Endothelial cell of umbilical vein (primary cell): Measurements from ENCODE around the genes GAGE10, NUDT10, EZHIP and KDM5C.

DNA sequence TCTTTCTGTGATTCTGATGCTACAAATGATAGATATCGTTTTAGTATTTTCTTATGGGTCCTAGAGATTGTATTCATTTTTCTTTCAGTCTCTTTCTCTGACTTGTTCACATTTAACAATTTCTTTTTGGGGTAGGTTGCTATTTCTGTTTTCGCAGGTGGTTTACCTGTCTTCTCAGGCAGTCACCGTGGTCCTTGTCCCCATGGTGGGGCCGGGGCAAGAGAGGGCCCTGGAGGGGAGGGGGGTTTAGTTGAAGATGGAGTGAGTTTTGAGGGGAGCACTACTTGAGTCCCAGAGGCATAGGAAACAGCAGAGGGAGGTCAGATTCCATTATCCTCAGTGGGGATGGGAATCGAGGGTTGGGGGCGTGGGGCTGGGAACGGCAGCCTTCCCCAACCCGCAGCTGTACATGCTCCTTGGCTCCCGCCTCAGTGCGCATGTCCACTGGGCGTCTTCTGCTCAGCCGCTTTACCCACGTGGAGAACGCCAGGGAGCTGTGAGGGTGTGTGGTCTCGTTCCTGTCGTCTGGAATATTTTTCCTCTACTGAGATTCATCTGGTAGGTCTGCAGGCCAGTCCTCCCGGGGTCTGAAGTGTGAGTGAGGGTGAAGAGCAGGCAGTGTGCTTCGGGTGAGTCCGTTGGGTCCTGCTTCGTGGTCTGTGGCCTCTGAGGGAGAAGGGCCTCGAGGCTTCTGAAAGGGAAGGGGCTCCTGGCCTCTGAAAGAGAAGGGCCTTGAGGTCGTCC is at the start of gene GAGE10:
GAGE10 (plus strand) TSS at position 451 of the 744 bp plus-strand sequence.
- PRO-cap = no peak
CAGE:
- cytosol, long polyA minus RNA = no peak
- cytosol, long polyA plus RNA = no peak
- long polyA plus RNA = no peak
- nucleus, long polyA minus RNA = no peak
- nucleus, long polyA plus RNA = no peak

GRCh38 chrX:49881654-49882296 is 2.5 kb downstream of the USP27X start:
- PRO-cap = no peak
CAGE:
- cytosol, long polyA minus RNA = no peak
- cytosol, long polyA plus RNA = no peak
- long polyA plus RNA = start-site peak on the plus strand at chrX:49881950-49881957, 18 and 26 reads in 2 replicates
- nucleus, long polyA minus RNA = no peak
- nucleus, long polyA plus RNA = start-site peak on the plus strand at chrX:49881947-49881956, 19 and 7 reads in 2 replicates

GRCh38 chrX:50638270-50638738 is 167.7 kb upstream of the DGKK start:
- PRO-cap = no peak
CAGE:
- cytosol, long polyA minus RNA = no peak
- cytosol, long polyA plus RNA = no peak
- long polyA plus RNA = no peak
- nucleus, long polyA minus RNA = no peak
- nucleus, long polyA plus RNA = no peak

- PRO-cap = no peak
CAGE:
- cytosol, long polyA minus RNA = no peak
- cytosol, long polyA plus RNA = no peak
- long polyA plus RNA = no peak
- nucleus, long polyA minus RNA = no peak
- nucleus, long polyA plus RNA = no peak
Observed at GRCh38 chrX:50770913-50771292, 43.1 kb downstream of the SHROOM4 start.

GRCh38 chrX:51332015-51333262 is at the start of gene NUDT10:
Gene NUDT10 (plus strand): TSS chrX:51332822.
- PRO-cap = no peak
CAGE:
- cytosol, long polyA minus RNA = no peak
- cytosol, long polyA plus RNA = no peak
- long polyA plus RNA = no peak
- nucleus, long polyA minus RNA = no peak
- nucleus, long polyA plus RNA = no peak

GRCh38 chrX:51406543-51407070 is at the start of gene EZHIP:
Gene EZHIP (plus strand): TSS chrX:51406948.
- PRO-cap = no peak
CAGE:
- cytosol, long polyA minus RNA = no peak
- cytosol, long polyA plus RNA = no peak
- long polyA plus RNA = no peak
- nucleus, long polyA minus RNA = no peak
- nucleus, long polyA plus RNA = no peak

GRCh38 chrX:51495599-51495982 is 801 bp downstream of the NUDT11 start:
- PRO-cap = no peak
CAGE:
- cytosol, long polyA minus RNA = no peak
- cytosol, long polyA plus RNA = no peak
- long polyA plus RNA = no peak
- nucleus, long polyA minus RNA = no peak
- nucleus, long polyA plus RNA = no peak

DNA sequence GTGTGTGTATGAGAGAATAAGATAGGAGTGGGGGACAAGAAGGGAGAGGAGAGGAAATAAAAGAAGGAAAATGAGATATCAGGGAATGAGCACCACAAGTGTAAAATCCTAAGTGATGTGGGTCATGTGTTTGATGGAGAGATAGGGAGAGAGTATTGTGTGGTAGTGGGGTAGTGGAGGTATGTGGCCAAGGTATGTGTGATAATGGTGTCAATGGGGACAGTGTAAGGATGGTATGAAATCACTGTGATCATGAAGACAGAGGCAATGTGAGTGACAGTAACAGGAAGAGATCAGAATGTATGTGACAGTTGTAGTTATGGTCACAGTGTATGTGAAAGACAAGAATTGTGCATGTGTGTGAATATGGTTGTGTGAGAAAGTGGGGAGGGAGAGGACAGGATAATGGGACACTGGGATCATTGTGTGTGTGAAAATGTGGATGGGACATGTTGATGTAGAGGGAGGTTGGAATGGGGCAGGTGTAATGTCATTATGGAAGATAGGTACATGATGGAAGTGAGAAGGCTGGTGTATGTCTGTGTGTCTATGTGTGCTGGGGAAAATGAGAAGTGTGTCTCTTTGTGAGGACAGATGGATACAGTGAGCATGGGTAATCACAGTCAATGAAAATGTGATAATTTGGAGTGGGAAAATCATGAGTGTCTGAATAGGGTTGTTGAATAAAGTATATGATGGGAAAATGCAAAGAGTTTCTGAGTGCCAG is 25.0 kb upstream of the MAGED1 start:
- PRO-cap = no peak
CAGE:
- cytosol, long polyA minus RNA = no peak
- cytosol, long polyA plus RNA = no peak
- long polyA plus RNA = no peak
- nucleus, long polyA minus RNA = no peak
- nucleus, long polyA plus RNA = no peak

DNA sequence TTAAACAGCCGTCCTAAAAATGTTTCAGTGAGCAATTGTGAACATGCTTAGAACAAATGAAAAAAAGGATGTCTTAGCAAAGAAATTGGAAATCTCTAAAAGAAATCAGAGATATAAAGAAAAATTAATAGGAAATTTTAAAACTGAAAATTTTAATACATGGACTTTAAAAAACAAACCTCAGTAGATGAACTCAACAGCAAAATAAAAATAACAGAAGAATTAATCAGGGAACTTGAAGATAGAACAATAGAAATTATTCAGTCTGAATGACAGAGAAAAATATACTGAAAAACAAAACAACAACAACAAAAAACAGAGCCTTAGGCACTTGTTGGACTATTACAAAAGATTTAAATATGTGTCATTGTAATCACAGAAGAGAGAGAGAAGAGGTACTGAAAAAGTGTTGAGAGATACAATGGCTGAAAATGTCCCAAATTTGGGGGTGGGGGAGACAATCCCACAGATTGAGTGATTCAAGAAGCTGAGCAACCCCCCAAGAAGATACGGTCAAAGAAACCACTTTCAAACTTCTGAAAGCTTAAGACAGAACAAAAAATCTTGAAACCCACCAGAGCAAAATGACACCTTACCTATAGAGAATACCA is 9.6 kb upstream of the MAGED1 start:
- PRO-cap = no peak
CAGE:
- cytosol, long polyA minus RNA = no peak
- cytosol, long polyA plus RNA = no peak
- long polyA plus RNA = no peak
- nucleus, long polyA minus RNA = no peak
- nucleus, long polyA plus RNA = no peak

DNA sequence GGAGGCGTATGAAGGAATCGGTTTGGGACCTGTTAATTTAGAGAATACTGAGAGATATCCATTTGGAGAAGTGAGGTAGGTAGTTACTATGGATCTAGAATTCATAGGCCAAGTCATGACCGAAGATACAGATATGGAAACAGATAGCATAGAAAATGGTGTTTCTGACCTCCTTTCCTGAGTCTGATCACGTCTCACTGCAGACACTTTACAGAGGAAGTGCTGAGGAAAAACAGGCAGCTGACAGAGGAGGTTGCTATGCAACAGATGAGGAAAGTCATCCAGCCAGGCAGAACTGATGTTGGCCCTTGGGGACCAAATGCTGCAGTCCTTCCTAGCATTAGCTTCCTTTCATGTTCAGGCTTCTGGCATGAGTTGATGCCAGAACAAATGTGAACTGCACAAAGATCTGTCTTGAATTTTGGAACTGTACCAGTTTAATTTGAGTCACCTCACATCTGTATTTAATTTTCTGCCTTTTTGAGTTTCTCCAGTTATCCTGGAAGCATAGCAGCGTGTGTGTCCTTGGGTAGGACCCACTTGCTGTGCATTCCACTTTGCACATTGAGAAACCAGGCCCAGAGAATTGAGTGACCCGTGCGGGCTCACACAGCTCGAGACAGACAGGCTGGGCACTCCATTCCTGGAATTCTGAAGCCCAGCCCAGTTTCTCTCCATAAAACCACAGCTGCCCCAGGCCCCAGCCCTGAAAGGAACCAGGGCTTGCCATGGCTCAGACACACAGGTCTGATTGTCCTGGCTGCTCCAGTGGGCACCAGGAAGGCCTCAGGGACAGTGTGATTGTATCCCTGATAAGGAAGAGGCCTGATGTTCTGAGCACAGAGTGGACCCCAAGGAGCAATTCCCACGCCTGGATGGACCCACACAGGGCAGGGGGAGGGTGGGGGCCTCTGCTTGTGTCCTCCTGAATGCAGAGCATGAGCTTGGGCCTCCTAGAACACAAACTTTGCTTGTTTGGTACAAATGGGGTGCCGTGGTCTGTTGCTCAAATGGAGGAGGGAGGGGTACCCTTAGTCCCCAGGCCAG is 1.4 kb upstream of the MAGED1 start:
- PRO-cap = no peak
CAGE:
- cytosol, long polyA minus RNA = no peak
- cytosol, long polyA plus RNA = no peak
- long polyA plus RNA = no peak
- nucleus, long polyA minus RNA = no peak
- nucleus, long polyA plus RNA = no peak

- PRO-cap = no peak
CAGE:
- cytosol, long polyA minus RNA = no peak
- cytosol, long polyA plus RNA = no peak
- long polyA plus RNA = no peak
- nucleus, long polyA minus RNA = no peak
- nucleus, long polyA plus RNA = no peak
Observed at GRCh38 chrX:52574360-52574851, 57.5 kb upstream of the XAGE1B start.

DNA sequence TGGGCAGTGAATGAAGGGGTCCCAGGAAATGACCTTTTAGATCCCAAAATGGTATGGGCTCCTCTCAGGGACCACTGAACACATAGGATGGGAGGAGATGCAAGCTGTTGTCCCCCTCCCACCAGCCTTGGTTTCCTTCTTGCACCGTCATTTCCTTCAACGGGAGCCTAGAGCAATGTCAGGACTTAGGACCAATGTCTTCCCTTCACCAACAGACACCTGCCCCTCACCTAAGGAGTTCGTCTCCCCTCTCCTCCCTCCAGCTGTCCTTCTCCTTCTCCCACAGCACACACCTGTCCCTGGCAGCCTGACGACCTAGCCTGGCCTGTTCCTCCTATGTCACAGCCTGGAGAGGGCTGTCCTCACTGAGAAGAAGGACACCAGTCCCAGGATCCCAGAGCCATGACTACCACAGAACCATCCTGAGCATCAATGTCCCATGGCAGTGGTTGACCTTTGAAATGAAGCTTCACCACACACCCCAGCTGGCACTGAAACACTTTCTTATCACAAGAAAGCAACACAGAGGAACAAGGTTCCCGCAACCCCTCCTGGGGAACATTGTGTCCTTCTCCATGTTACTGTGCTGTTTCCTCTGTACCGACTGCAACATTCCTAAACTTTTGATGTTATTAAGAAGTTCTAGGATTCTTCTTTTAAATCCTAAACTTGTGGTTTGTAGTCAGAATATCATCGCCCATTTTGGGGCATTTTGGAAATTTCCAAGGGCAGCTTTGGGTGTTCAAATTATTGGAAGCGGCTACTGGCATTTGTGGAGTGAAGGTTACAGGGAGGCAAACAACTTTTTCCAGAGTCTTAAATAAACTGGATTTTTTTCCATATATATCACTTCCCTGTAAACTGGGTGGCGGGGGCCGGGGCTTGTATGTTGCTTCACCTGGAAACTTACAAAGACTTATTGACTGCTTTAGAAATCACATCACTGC is 21.2 kb upstream of the FAM156A start:
- PRO-cap = no peak
CAGE:
- cytosol, long polyA minus RNA = no peak
- cytosol, long polyA plus RNA = no peak
- long polyA plus RNA = no peak
- nucleus, long polyA minus RNA = no peak
- nucleus, long polyA plus RNA = no peak

DNA sequence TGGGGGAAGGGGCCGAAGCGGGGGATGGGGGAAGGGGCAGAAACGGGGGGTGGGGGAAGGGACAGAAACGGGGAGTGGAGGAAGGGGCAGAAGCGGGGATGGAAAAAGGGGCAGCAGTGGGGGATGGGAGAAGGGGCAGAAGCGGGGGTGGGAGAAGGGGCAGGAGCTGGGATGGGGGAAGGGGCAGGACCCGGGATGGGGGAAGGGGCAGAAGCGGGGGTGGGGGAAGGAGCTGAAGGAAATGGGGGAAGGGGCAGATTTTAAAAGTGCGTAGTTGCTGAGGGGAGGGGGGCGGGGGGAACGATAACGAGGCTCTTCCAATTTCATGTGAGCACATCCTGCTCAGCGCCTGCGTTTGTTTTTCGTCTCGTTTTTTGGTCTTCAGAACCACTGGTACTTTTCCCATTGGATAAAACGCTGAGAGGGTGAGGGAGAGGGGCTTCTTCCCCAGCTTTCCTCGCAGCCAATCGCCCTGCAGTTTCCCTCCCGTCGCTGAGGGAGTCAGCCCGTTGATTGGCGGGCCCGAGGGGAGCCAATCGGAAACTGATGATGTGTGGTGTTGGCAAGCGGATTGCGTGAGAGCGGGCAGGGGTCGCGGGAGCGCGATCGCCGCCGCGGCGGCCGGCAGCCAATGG is 408 bp upstream of the TSPYL2 start:
- PRO-cap = bidirectional peak, plus-strand start outside the sequence, minus-strand start at position 347 of the sequence
CAGE:
- cytosol, long polyA minus RNA = no peak
- cytosol, long polyA plus RNA = no peak
- long polyA plus RNA = no peak
- nucleus, long polyA minus RNA = no peak
- nucleus, long polyA plus RNA = no peak

GRCh38 chrX:53087685-53087936 is 5.4 kb downstream of the TSPYL2 start:
- PRO-cap = no peak
CAGE:
- cytosol, long polyA minus RNA = no peak
- cytosol, long polyA plus RNA = no peak
- long polyA plus RNA = no peak
- nucleus, long polyA minus RNA = no peak
- nucleus, long polyA plus RNA = no peak

- PRO-cap = bidirectional peak, plus-strand start at chrX:53225502, minus-strand start at chrX:53225199
CAGE:
- cytosol, long polyA minus RNA = start-site peak on the minus strand at chrX:53225216-53225233, 79 reads
- cytosol, long polyA plus RNA = no peak
- long polyA plus RNA = start-site peak on the minus strand at chrX:53225198-53225213, 115 and 52 reads in 2 replicates
- nucleus, long polyA minus RNA = start-site peak on the minus strand at chrX:53225197-53225204, 60 reads
- nucleus, long polyA plus RNA = start-site peak on the minus strand at chrX:53225198-53225205, 40 and 47 reads in 2 replicates
Observed at GRCh38 chrX:53225054-53225327, at the start of gene KDM5C. Gene KDM5C (minus strand): TSS chrX:53225207.

DNA sequence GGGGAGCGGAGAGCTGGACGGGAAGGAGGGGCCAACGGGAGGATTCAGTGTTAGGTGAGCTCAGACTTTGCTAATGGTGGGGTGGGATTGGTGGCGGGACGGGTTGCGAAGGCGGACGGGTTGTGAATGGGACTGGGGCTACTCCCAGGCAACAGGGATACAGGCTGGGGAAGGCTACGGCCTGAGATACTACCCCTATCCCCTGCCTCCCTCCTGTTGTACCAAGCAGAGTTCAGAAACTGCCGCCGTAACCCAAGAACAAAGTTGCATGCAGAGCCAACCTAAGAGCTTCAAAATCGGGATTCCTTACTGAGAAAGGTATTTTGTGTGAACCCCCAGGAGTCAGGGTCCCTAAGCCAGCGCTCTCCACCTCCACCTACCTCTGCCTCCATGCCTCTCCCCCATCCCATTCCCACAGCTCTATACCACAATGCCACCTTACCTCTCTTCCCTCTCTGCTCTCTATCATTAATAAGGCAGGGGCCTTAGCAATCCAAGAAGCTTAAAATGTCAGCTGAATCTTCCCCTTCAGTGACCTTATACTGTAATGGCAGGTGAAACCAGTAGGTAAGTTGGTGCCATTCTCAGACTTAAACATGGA is 512 bp downstream of the RIBC1 start:
- PRO-cap = no peak
CAGE:
- cytosol, long polyA minus RNA = no peak
- cytosol, long polyA plus RNA = no peak
- long polyA plus RNA = no peak
- nucleus, long polyA minus RNA = no peak
- nucleus, long polyA plus RNA = no peak

DNA sequence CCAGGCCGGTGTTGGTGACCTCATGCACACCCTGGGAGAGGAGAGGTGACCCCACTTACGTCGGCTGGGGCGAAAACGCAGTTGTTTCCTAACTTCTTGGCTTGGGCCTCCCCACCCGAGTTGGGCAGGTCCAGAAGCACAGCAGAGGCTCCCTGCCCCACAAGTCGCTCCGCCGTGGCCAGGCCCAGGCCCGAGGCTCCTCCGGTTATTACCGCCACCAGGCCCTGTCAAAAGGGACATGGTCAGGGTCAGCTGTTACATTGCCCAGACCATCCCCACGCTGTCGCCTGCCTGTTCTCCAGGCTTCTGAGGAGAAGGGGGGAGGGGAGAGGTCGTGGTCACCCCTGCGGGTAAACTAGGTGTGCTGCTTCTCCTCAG is 518 bp downstream of the HSD17B10 start:
- PRO-cap = no peak
CAGE:
- cytosol, long polyA minus RNA = no peak
- cytosol, long polyA plus RNA = no peak
- long polyA plus RNA = no peak
- nucleus, long polyA minus RNA = no peak
- nucleus, long polyA plus RNA = no peak

GRCh38 chrX:53441395-53442589 is 7.6 kb upstream of the HSD17B10 start:
- PRO-cap = bidirectional peak, plus-strand start at chrX:53441835, minus-strand start at chrX:53441706
CAGE:
- cytosol, long polyA minus RNA = no peak
- cytosol, long polyA plus RNA = no peak
- long polyA plus RNA = no peak
- nucleus, long polyA minus RNA = no peak
- nucleus, long polyA plus RNA = no peak

GRCh38 chrX:53563667-53564117 is 122.8 kb downstream of the HUWE1 start:
- PRO-cap = no peak
CAGE:
- cytosol, long polyA minus RNA = no peak
- cytosol, long polyA plus RNA = no peak
- long polyA plus RNA = no peak
- nucleus, long polyA minus RNA = no peak
- nucleus, long polyA plus RNA = no peak

DNA sequence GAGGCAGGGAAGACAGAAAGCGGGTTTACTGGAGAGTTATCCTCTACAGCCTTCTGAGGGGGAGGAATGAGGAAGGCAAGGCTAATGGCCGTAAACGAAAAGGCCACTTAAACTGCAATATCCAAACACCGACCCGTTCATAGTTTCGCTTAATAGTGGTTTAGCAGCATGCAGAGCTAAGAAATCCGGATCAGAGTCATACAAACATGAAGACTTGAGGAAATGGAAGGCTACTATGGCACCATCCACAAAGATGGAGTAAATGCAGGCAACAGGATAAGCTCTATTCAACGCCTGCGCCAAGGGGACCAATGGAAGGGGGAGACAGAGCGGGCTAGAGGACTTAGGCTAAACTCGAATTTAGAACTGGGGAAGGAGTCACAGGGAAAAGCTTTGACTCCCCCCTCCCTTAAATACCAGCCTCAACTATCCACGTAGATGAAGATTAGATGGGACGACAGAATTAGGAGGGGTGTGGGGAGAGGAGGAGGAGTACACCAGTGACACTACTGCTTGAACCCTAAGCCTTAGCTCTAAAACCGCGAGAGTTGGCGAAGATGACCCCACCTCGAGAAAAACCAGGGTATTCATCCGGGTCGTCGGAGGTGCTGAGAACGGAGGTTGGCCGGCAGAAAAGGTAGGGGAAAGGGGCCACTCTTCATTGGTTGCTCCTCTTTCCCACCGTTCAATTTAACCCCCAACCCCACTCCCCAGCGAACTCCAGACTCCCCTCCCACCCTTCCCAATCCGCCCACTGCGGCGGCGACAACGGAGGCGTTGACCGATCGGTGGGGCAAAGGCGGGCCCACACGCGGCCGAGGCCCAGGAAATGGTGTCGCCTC is 3.5 kb downstream of the HUWE1 start:
- PRO-cap = unidirectional peak, plus-strand start at position 363 of the sequence; unidirectional peak, plus-strand start at position 611 of the sequence; unidirectional peak, plus-strand start at position 745 of the sequence
CAGE:
- cytosol, long polyA minus RNA = no peak
- cytosol, long polyA plus RNA = no peak
- long polyA plus RNA = no peak
- nucleus, long polyA minus RNA = no peak
- nucleus, long polyA plus RNA = no peak